Amniotic epithelial cell (primary cell): ENCODE measurements around a stretch of chr3.

GRCh38 chr3:188177109-188177549 lies 23.2 kb downstream of the LPP start:
- RRBS = no CpG with 5 or more reads among the region's 3 CpGs

GRCh38 chr3:188207667-188208459 lies 53.9 kb downstream of the LPP start:
- RRBS = no CpG with 5 or more reads among the region's 6 CpGs

GRCh38 chr3:188217607-188218400 lies 63.8 kb downstream of the LPP start:
- RRBS = no CpG with 5 or more reads among the region's 6 CpGs

GRCh38 chr3:188240485-188240876 lies 86.5 kb downstream of the LPP start:
- RRBS = no CpG with 5 or more reads among the region's 6 CpGs

GRCh38 chr3:188246865-188247407 lies 93.0 kb downstream of the LPP start:
- RRBS = no CpG with 5 or more reads among the region's 2 CpGs

GRCh38 chr3:188248883-188249542 lies 95.1 kb downstream of the LPP start:
- RRBS = no CpG with 5 or more reads among the region's 8 CpGs

DNA sequence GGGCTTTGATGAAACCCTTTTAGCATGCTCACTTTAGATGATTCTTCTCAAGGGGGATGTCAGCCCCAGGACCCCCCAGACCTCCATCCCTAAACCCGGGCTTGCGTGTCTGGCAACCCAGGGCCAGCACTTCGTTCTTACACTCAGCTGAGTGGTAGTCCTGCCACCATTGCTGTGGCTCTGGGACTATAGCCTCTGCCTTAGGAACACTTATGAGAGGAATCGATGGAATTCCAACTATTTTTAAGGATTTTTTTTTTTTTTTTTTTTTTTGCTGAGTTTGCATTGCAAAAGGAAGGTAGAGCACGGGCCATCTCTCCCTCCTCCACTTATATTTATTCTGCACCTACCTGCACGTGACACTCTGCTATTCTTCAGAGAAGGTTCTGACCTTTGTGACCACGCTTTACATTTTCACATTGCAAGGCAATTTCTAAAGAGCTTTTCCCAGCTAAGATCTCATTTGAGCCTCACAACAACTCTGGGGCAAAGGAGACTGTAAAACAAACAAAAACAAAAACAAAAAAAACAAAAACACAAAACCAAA lies 113.9 kb downstream of the LPP start:
- RRBS = no CpG with 5 or more reads among the region's 7 CpGs

- RRBS = no CpG with 5 or more reads among the region's 6 CpGs
These were observed 158.8 kb downstream of the LPP start for GRCh38 chr3:188312708-188313219.

DNA sequence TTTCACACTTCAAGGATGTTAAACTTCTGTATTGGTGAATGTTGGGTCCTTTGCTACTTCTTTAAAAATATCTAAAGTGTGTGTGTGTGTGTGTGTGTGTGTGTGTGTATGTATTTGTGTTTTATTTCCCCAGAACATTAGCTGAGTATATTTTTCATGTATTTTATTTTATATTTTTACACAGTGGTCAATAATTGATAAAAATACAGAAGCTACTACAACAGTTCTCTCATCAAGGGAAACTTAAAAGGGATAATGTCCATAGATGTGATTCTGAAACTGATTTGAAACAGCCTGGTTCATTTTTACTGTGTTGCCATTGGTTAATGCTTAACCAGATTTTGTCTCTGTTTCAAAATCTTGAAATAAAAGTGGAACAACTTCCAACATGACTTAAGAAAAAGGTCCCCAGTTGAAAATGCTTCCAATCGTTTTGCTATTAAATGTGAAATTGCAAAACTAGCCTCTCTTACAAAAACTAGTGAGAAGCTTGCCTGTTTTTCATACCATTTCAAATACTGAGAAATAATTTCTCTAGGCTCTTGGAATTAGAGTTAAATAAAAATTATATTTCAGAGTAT lies 240.6 kb downstream of the LPP start:
- RRBS = no CpG with 5 or more reads among the region's 1 CpG

GRCh38 chr3:188417016-188417801 lies 263.3 kb downstream of the LPP start:
- RRBS = no CpG with 5 or more reads among the region's 4 CpGs

GRCh38 chr3:188430680-188431509 lies 276.9 kb downstream of the LPP start:
- RRBS = no CpG with 5 or more reads among the region's 7 CpGs

- RRBS = no CpG with 5 or more reads among the region's 3 CpGs
These were observed 452.7 kb downstream of the LPP start for GRCh38 chr3:188606655-188607126.

DNA sequence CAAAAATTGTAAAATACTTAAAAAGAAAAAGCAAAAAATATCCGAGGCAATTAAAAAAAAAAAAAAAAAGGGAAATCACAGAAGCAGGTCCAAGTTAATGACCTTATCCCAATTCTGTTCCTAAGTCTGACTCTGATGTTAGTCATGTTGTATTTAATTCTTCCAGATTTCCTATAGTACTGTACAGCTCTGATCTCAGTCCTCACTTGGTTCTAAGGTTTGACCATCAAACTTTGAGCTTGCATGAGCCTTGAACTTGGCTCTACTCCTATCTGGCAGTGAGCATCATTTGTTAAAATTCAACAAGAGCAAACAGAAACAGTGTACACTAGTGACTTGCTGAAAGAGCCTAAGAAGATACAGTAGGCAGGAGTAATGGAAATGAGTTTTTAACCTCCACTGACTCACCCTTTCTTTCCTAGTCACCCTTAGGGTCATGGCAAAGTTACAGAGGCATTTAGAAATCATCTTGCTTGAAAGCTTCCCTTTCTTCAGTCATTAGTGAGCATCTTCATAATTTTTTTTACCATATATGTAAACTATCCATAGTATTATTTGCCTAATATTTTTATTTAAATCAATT lies 451.1 kb upstream of the TPRG1 start:
- RRBS = no CpG with 5 or more reads among the region's 1 CpG

DNA sequence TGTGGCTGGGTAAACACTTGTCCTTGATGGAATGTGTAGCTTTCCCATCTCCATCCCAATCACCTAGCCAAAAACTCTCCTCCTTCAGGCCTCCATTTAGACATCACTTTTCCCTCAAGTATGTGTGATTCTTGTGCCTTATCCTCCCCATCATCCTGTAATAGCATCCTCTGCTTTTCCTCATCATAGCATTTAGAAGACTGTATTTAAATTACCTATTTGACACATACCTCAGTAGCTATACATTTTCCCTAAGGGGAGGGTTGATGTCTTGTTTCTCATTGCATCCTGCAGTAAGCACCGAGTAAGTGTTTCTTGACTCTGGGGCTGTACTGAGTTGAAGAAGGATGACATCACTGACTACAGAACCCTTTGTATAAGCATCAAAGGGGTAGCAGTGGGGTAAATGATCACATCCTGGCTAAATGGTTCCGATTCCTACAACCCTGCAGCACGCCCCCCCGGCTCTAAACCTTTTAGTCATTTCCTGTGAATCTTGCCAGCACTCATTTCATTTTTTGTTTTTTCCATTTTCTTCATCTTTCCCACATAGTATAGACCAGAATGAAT lies 383.4 kb upstream of the TPRG1 start:
- RRBS = no CpG with 5 or more reads among the region's 4 CpGs

GRCh38 chr3:188944271-188944470 lies 227.6 kb upstream of the TPRG1 start:
- RRBS = no CpG with 5 or more reads among the region's 1 CpG

- RRBS = no CpG with 5 or more reads among the region's 5 CpGs
These were observed 215.8 kb upstream of the TPRG1 start for GRCh38 chr3:188955982-188956416.

- RRBS = no CpG with 5 or more reads among the region's 3 CpGs
These were observed 97.6 kb downstream of the TPRG1 start for GRCh38 chr3:189269379-189269860.

GRCh38 chr3:189787620-189788052 lies 156.4 kb downstream of the TP63 start:
- RRBS = no CpG with 5 or more reads among the region's 4 CpGs

GRCh38 chr3:189813605-189814347 lies 182.6 kb downstream of the TP63 start:
- RRBS = no CpG with 5 or more reads among the region's 11 CpGs

- RRBS = no CpG with 5 or more reads among the region's 6 CpGs
These were observed 117.1 kb downstream of the P3H2 start for GRCh38 chr3:190003458-190004067.